BJ (cell line): Measurements from ENCODE around the genes CC2D1A and CLEC17A.

DNA sequence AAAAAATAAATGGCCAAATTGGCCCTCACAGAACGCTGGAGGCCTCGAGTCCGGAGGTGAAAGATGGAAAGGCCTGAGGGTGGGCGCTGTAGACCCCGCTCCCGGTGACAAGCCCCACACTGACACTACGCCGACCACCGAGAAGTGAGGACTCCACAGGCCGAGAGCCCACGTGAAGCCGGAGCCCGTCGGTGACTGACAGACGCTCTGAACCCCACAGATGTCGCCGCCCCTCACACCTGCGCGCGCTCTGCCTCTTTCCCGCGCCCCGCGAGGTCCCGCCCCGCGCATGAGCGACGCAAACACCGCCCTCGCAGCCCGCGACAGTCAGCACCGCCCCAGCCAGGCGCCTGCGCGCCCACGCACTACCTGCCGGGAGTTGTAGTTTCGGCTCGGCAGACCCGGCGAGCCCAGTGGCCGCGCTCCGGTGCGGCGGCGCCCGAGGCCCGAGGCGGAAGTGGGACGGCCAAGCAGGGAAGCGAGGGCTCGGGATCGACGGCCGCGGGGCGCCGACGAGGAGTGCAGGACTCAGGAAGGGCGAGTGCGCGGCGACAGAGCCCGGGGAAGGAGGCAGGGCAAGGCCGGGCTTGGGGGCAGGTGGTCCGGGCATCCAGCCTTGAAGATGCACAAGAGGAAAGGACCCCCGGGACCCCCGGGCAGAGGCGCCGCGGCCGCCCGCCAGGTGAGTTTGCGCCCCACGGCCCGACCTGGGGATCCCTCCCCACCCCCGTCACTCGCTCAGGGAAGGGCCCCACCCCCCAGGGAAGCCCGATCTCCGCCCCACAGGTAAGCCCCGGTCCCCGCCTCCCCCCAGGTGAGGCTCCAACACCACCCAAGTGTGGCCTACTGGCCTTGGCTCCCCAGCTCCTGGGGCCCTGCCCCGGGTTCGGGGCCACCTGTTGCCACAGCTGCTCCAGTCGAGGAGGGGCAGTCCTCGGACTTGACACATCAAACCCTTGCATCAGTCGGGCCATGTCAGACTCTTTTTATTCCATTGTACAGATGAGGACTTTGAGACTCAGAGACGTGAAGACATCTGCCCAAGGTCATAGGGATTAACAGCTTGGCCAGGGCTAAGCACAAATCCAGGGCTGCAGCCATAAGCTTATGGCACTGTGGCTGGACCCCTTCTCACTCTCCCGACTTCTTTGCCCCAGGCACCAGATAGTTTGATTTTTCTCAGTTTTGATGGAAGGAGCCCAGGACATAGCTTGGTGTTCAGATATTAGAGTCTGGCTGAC is at the start of gene CC2D1A:
CC2D1A (plus strand) TSS at position 382 of the 1,241 bp plus-strand sequence.
- CAGE, long polyA plus RNA: no peak
- RRBS: 5% methylated on average over 12 of the region's 92 CpGs

DNA sequence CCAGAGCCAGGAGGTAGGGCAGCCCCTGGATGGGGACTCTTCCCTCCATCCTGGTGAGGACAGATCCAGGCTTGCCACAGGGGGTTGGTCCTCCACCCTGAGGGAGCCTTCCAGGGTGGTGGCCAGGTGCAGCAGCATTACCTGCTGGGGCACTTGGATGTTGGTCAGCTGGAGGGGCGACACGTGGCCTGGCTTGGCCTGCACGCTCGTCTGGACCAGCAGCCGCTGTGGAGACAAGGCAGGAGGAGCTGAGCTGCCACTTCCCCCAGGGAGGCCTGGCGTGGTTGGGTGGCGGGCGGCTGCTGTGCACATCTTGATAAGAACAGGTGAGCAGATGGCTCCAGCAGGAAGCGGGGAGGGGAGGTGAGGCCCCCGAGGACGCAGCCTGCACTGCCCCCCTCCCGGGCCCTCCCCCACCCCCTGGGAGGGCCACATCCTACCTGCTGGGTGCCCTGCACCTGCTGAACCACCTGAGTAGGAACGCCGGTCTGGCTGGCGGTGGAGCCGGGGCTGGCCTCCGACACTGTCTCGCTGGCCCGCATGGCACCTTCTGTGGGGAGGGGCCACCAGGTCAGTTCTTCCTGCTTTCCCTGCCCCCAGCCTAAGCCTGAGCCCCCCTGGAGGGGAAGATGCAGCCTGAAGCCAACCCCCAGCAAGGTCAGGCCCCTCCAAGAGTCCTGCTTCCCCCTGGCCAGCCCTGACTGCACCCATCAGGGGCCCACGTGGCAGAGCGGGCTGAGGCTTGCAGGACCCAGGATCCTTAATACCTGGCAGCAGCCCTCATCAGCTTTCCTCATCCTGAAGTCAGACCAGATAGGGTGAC is 22.9 kb downstream of the RFX1 start:
- CAGE, long polyA plus RNA: no peak
- RRBS: 88% methylated on average over 3 of the region's 21 CpGs

DNA sequence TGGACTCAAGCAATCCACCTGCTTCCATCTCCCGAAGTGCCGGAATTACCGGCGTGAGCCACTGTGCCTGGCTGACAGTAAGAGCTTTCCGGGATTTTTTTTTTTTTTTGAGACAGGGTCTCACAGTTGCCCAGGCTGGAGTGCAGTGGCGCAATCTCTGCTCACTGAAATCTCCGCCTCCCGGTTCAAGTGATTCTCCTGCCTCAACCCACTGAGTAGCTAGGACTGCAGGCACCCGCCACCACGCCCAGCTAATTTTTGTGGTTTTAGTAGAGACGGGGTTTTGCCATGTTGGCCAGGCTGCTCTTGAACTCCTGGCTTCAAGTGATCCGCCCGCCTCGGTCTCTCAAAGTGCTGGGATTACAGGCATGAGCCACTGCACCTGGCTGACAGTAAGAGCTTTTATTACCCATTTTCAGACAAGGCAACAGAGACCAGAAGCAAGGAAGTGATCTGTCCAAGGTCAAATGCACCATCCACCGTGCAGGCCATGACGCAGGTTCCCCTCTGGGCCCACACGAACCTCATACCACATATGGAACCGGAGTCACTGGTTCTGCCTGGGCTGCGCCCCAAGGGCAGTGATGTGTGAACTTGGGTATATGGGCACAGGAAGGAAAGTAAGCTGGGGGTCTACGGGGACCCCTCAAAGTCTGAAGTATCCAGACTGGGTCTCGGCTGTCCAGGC is 20.9 kb downstream of the RFX1 start:
- CAGE, long polyA plus RNA: no peak
- RRBS: 81% methylated on average over 3 of the region's 21 CpGs

DNA sequence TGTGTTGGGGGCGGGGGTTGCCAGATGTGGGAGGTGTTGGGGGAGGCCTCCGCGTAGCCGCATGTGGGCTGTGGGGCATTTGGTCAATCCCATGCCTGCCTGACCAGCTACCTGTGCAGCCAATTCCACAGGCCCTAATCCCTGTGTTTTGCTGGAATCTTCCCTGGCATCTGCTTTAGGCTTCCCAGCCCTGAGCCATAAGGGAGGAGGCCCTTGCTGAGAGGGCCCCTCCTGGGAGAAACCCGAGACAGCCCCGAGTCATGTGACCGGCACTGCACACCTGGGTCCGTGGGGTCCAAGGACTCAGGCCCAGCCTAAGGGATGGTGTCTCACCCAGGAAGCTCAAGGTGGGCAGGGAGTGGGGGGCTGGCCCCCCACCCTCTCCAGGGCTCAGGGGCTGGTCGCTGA is 20.2 kb downstream of the RFX1 start:
- CAGE, long polyA plus RNA: no peak
- RRBS: no CpG with 5 or more reads among the region's 9 CpGs

DNA sequence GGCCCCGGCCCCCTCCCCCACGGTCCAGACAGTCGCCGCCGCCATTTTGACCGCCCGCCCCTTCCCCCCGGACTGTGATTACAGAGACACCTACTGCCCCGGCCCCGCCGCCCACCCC is 311 bp downstream of the RFX1 start:
- CAGE, long polyA plus RNA: no peak
- RRBS: under 1% methylated on average over 8 of the region's 11 CpGs

DNA sequence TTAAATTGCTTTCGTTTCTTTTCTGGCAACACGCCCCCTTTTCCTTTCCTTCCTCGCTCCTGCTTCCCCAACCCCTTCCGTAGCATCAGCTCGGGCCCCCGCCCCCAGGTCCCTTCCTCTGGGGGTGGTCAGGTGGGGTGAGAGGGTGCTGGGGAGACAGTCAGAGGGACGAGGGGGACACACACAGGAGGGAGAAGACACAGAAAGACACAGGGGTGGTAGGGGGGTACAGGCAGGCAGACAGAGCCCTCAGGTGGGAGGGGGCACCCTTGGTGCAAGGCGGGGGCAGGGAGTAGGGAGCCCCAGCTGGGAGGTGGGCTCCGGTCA is 30.7 kb upstream of the ASF1B start:
- CAGE, long polyA plus RNA: no peak
- RRBS: no CpG with 5 or more reads among the region's 9 CpGs

DNA sequence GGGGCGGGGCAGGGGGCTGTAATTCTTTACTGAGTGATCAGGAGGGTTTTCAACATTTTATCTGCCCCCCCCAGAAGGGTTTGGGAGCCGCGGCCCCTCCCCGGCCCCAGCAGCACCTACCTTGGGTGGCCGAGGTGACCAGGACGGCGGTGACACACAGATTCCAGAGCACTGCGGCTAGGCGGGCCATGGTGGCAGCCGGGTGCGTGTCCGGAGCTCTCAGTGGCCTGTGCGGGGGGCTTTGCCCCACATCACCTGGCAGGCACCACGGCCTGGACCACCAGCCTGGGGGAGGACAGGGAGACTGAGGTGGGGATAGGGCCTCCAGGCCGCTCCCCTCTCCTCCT is 22.6 kb downstream of the ADGRL1 start:
- CAGE, long polyA plus RNA: no peak
- RRBS: no CpG with 5 or more reads among the region's 15 CpGs

DNA sequence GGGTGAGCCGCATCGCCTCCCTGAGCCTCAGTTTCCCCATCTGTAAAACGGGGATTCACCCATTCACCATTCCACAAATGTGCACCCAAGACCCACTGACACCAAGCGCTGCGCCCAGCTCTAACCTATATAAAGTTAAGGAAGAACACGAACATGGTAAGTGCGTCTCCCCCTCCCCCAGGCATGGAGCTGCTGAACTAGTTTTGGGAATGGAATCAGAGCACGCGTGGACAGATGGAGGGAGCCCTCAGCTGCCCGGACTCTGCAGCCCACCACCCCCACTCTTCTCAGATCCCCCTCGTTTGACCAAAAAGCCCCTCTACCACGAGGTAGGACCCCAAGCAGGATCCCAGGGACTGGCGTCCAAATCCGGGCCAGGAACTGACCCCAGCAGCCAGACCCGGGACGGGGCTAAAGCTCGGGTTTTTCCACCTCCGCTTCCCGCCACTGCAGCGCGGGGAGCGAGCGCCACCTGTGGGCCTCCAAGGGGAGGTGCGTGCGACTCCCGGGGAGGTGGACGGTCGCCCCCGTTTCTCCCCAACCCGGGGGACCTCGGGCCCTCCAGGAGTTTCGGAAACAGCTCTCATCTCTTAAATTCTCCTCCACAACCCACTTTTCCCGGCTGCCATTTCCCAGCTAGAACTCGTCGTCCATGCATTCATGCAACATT is 32.9 kb upstream of the ADGRE5 start:
- CAGE, long polyA plus RNA: no peak
- RRBS: 2% methylated on average over 11 of the region's 35 CpGs

- CAGE, long polyA plus RNA: no peak
- RRBS: 30% methylated on average over 11 of the region's 56 CpGs
Observed at GRCh38 chr19:14405388-14406478, 13.4 kb downstream of the DDX39A start.

DNA sequence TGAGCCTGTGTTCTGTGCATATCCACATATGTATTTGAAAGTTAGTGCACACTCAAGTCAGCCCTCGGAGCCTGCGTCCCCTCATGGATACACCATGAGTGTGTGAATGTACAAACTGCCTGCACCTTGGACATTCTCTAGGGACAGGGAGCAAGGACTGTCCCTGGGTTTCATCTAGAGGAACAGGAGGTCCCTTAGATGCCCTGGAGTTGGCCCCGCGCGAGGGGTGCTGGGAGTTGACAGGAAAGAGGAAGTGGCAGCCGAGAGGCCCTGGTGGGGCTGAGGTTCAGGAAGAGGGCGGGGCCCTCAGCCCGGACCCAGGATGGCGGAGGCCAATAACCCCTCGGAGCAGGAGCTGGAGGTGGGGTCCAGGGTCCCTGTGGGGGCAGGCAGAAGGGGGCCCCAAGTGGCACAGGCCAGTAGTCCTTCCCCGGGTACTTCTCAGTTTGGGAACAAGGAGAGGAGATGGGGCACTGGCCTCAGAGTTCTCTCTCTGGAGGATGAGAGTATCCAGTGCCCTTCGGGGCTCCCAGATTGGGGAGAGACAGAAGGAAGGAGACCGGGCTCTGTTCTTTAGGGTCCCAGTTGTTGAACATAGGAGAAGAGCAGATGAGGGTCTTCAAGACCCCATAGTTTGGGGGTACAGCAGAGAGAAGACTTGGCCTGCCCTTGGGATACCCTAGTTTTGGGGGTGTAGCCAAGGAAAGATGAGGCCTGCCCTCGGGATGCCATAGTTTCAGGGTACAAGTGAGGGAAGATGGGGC is 7.0 kb downstream of the PKN1 start:
- CAGE, long polyA plus RNA: start-site peak on the plus strand centred at position 284 of the sequence, 52 bp wide, 10 and 7 reads in 2 replicates
- RRBS: no CpG with 5 or more reads among the region's 14 CpGs

GRCh38 chr19:14577129-14577699 is 5.3 kb upstream of the NDUFB7 start:
- CAGE, long polyA plus RNA: no peak
- RRBS: no CpG with 5 or more reads among the region's 12 CpGs

- CAGE, long polyA plus RNA: no peak
- RRBS: no CpG with 5 or more reads among the region's 8 CpGs
Observed at GRCh38 chr19:14582787-14583357, at the start of gene CLEC17A. TSS of gene CLEC17A (plus strand) at chr19:14583084.

- CAGE, long polyA plus RNA: no peak
- RRBS: no CpG with 5 or more reads among the region's 9 CpGs
Observed at GRCh38 chr19:14784734-14785060, 6.3 kb upstream of the ADGRE2 start.

DNA sequence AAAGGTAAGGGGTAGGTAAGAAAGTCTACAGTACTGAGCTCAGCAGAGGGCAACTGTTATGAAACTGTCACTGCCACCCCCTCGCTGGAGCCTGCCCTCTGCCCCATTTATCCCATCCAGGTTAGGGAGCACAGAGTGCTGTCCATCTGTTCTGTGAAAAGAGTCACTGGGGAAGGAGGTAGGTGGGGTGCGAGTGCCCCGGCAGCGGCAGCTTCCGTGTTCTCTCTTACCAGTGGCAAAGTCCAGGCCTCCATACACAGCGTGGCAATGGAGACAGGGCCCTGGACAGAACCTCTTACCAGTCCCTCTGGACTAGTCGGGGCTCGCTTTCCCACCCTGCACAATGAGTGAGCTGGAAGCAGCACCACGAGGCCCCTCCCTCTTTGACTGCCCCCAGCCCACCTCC is 1.1 kb downstream of the ILVBL start:
- CAGE, long polyA plus RNA: no peak
- RRBS: no CpG with 5 or more reads among the region's 9 CpGs

DNA sequence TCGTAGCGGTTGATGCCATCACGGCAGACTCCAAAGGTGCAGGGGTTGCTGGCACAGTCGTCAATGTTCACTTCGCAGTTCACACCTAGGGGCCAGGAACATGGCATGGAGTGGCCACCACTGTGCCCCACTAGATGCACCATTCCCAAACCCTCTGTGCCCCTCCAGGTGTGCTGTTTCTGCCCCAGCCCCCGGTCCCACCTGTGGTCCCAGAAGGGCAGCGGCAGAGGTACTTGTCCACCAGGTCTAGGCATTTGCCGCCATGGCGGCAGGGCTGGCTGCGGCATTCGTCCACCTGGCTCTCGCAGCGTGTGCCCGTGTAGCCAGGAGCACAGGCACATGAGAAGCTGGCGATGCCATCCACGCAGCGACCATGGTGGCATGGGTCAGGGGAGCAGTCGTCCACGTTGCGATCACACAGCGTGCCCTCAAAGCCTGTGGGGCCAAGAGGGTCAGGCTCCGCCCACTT is 13.9 kb downstream of the NOTCH3 start:
- CAGE, long polyA plus RNA: no peak
- RRBS: no CpG with 5 or more reads among the region's 22 CpGs

DNA sequence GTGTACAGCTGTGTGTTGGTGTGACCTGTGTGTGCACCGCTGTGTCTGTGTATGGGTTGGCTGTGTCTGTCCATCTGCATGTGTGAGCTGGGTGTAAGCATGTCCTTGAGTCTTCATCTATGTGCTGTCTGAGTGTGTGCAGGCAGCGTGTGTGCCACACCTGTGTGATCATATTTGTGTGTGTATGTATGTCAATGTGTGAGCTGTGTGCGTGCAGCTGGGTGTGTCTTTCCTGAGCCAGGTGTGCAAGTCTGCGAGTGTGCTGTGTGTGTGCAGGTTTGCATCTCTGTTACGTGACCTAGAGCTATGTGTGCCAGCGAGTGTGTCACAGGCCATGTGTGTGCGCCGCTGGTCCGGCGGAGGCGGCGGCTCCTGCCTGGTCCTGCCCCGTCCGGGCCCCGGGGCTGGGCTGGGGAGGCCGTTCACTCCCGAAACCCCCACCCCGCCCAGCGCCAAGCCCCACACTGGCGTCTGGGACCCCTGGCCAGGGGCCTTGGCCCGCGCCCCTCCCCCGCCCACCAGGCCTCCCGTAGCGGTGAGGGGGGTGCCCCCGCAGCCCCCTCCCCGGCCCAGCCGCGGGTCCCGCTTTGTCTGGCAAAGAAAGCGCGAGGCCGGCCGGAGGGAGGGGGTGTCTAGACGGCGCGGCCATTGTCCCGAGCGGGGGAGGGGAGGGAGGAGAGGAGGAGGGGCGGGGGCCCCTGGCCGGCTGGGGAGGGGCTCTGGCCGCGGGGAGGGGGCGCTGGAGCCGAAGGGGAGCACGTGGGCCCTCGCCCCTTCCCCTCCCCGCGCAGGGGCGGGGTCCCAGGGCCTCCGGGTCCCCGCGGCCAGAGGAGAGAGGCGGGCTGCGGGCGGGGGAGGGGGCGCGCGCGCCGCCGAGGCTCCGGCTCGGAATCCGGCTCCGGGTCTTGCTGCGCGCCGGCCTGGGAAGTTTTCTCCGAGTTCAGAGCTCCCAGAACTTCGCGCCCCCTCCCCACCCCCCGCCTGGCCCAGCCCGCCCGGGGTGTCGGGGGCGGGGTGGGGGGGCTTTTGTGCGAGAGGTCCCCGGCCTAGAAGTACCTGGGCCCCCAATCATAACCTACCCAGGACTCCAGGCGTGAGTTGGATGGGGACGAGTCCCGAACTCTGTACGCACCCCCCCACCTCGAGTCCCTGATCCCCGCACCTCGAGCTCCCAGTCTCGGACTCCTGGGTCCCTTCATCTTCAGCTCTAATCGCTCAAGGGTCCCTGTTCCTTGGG is 1.0 kb downstream of the NOTCH3 start:
- CAGE, long polyA plus RNA: no peak
- RRBS: 4% methylated on average over 46 of the region's 88 CpGs

GRCh38 chr19:15258551-15259555 is 26.6 kb upstream of the EPHX3 start:
- CAGE, long polyA plus RNA: no peak
- RRBS: no CpG with 5 or more reads among the region's 6 CpGs

- CAGE, long polyA plus RNA: no peak
- RRBS: no CpG with 5 or more reads among the region's 12 CpGs
Observed at GRCh38 chr19:15271205-15271806, 39.1 kb upstream of the EPHX3 start.

DNA sequence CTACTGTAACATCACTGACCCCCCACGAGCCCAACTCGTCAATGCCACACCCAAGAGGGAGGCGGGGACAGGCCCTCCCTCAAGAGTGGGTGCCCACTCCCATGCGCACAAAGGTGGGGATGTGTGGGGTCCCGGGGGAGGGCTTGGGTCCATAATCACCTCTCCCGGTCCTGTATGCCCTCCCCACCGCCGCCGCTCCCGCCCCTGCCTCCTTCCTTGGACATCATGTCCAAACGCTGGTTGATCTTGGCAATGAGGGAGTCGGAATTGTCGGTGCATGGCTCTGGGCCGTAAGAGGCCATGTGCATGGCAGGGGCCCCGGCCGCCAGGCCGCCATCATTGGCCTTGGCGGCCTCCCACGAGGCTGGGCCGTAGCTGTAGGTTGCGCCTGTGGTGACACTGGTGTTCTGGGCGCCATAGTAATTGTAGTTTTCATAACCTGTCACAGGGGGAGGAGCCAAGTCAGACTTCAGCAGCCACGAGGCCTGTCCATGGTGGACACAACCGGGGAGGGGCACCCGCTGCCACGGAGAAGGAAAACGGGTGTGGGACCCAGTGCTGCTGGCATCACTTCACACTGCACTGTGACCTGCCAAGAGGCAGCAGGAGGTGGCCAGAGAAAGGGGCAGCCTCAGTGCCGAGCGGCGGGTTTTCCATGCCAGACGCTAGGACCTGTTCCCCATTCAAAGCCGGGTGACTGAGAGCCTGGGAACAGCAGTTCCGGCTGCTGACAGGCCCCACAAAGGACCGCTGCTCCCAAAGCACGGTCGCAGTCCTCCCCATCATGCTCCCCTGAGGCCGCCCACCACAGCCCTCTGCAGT is 5.7 kb downstream of the AKAP8 start:
- CAGE, long polyA plus RNA: no peak
- RRBS: no CpG with 5 or more reads among the region's 37 CpGs

- CAGE, long polyA plus RNA: no peak
- RRBS: no CpG with 5 or more reads among the region's 3 CpGs
Observed at GRCh38 chr19:15430978-15431249, 12.1 kb upstream of the AKAP8L start.